ENCODE data around the genes ADGRL3, GNRHR, STATH, PRR27, ODAM and DCK.

GRCh38 chr4:61200243-61200816, at the start of gene ADGRL3:
Gene ADGRL3, plus strand, starts transcription at chr4:61200326.
- RRBS, result 2% methylated on average over 20 of the region's 71 CpGs

GRCh38 chr4:67754160-67754659, at the start of gene GNRHR:
Gene GNRHR, minus strand, starts transcription at chr4:67754388.
- RRBS, result no CpG with 5 or more reads among the region's 6 CpGs

DNA sequence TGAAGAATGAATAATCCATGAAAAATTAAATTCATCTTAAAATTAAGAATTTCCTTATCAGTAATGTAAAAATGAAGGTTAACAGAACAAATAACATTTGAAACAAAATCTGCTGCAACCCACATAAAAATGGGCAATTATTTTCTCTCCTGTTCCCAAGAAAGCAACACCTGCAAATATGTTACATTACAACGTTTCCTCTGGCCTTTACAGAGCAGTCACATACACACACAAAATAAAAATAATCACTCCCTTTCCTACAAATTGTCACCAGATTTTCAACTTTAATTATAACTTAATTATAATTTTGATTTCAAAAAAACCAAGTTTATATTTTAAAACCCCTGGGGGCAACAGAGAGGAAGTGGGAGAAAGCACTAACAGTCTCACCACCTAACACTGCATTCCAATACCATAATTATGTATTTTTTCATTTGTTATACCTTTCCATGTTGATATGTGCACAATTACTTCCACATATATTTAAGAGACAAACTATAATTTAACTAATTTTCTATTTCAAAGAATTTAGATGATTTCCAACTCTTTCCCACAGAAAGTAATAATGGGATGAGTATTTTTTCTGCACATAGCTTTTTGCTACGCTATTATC, 21.7 kb downstream of the YTHDC1 start:
- RRBS, result no CpG with 5 or more reads among the region's 2 CpGs

DNA sequence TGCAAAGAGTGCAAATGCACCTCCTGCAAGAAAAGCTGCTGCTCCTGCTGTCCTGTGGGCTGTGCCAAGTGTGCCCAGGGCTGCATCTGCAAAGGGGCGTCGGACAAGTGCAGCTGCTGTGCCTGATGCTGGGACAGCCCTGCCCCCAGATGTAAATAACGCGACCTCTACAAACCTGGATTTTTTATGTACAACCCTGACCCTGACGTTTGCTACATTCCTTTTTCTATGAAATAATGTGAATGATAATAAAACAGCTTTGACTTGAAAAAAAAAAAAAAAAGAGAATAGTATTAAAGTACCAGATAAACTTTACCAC, 26.5 kb upstream of the YTHDC1 start:
- RRBS, result no CpG with 5 or more reads among the region's 5 CpGs

GRCh38 chr4:68905543-68906408, 45.8 kb downstream of the UGT2A3 start:
- RRBS, result no CpG with 5 or more reads among the region's 5 CpGs

DNA sequence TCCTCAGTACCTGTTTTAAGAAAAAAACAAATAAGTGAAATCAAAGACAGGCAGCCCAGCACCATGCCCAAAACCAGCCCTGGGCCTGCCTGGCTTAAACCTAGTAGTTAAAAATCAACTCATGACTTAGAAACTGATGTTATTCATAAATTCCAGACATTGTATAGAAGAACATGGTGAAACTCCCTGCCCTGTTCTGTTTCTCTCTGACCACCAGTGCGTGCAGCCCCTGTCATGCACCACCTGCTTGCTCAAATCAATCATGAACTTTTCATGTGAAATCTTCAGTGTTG, 39.4 kb upstream of the UGT2B7 start:
- RRBS, result no CpG with 5 or more reads among the region's 1 CpG

DNA sequence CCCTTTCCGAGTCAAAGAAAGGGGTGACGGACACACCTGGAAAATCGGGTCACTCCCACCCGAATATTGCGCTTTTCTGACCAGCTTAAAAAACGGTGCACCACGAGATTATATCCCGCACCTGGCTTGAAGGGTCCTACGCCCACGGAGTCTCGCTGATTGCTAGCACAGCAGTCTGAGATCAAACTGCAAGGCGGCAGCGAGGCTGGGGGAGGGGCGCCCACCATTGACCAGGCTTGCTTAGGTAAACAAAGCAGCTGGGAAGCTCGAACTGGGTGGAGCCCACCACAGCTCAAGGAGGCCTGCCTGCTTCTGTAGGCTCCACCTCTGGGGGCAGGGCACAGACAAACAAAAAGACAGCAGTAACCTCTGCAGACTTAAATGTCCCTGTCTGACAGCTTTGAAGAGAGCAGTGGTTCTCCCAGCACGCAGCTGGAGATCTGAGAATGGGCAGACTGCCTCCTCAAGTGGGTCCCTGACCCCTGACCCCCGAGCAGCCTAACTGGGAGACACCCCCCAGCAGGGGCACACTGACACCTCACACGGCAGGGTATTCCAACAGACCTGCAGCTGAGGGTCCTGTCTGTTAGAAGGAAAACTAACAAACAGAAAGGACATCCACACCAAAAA, 11.3 kb upstream of the UGT2A1 start:
- RRBS, result no CpG with 5 or more reads among the region's 18 CpGs

GRCh38 chr4:69825506-69825878, 34.5 kb downstream of the SULT1E1 start:
- RRBS, result no CpG with 5 or more reads among the region's 11 CpGs

- RRBS, result no CpG with 5 or more reads among the region's 2 CpGs
Observed at GRCh38 chr4:69995478-69995799, 327 bp upstream of the STATH start.

- RRBS, result no CpG with 5 or more reads among the region's 2 CpGs
Observed at GRCh38 chr4:69995800-69996182, at the start of gene STATH. Gene STATH, plus strand, starts transcription at chr4:69995966.

DNA sequence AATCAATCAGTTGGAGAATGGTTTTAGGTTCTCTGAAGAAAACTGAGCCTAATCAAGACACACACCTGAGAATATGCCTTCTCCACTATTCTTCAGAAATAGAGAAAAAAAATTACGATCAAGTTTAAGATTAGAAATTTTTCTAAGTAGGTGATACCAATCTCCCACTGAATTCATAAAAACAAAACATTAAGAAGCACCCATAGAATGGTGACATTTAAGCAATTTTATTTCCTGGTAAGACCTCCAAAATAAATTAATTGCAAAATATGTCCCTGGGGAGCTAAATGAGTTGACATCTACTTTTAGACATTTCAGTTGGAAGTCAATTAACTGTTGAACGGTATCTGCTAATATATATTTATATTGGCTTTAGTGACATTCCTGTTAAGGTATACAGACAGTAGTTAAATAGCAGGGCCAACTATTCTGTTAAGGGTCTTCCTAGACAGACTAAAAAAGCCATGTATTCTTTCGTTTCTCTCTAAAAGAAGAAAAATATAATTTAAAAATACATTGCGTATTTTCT, at the start of gene PRR27:
PRR27 (plus strand) TSS at position 435 of the 529 bp plus-strand sequence.
- RRBS, result no CpG with 5 or more reads among the region's 4 CpGs

DNA sequence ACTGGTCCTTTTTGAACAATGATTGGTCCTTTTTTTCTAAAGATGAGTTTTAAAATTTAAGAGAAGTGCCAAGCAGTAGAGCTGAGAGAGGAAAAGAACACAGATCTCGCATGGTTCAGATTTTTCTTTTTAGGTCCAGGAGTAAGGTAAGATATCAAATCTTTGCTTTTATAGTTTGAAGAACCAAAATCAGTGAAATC, at the start of gene ODAM:
ODAM (plus strand) TSS at position 78 of the 200 bp plus-strand sequence.
- RRBS, result no CpG with 5 or more reads among the region's 1 CpG

GRCh38 chr4:70689370-70689721, 1.0 kb downstream of the UTP3 start:
- RRBS, result no CpG with 5 or more reads among the region's 5 CpGs

DNA sequence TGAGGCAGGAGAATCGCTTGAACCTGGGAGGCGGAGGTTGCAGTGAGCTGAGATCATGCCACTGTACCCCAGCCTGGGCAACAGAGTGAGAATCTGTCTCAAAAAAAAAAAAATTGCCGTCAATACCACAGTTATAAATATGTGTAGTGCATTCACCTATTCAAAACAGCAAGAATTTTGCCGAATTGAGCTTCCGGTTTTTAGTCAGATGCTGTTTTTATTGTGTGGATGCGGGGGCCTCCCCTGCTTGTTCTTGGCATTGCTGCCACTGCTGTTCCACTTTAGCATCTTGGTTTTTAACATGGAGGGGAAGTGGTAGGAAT, 25.2 kb downstream of the MOB1B start:
- RRBS, result no CpG with 5 or more reads among the region's 6 CpGs

DNA sequence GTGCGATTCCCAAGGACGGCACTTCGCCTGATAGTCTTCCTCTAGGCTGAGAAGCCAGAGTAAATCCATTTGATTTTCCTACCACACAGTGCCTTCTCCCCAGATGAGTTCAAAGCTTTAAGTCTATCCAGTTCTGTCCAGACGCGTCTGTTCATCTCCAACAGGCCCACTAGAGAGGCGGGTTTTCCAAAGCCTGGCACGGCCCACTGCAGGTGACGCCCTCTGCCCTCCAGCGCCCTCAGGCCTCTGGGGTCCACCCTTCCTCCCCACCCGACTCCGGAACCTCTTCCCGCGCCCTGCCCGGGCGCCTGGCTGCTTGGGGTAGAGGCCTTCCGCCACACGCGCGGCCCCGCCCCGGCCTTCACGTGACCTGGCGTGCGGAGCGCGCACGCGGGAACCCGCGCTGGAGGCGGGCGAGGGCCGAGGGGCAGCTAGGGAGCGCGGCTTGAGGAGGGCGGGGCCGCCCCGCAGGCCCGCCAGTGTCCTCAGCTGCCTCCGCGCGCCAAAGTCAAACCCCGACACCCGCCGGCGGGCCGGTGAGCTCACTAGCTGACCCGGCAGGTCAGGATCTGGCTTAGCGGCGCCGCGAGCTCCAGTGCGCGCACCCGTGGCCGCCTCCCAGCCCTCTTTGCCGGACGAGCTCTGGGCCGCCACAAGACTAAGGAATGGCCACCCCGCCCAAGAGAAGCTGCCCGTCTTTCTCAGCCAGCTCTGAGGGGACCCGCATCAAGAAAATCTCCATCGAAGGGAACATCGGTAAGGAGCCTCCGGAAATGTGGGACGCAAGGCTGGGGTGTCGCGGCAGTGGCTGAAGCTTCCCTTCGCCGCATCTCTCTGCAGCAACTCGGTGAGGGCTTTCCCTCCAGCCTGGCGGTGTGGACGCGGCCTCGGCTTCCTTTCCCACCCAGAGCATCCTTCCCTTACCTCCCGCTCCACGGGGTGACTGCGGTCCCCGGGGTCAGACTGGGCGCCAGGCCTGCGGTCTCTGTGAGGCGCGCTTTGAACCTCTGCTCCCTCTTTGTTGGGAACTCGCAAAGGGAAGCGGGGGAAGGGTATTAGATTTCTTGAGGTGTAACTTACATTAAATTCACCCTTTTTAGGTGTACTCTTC, at the start of gene DCK:
DCK (plus strand) TSS at position 479 of the 1,111 bp plus-strand sequence.
- RRBS, result 1% methylated on average over 18 of the region's 85 CpGs

GRCh38 chr4:70995870-70996496, 2.5 kb downstream of the DCK start:
- RRBS, result no CpG with 5 or more reads among the region's 7 CpGs

GRCh38 chr4:71614724-71615339, 169.0 kb downstream of the GC start:
- RRBS, result no CpG with 5 or more reads among the region's 3 CpGs

GRCh38 chr4:73115548-73116140, 46.1 kb upstream of the COX18 start:
- RRBS, result no CpG with 5 or more reads among the region's 3 CpGs

GRCh38 chr4:73345249-73346033, 58.6 kb upstream of the ALB start:
- RRBS, result no CpG with 5 or more reads among the region's 4 CpGs

DNA sequence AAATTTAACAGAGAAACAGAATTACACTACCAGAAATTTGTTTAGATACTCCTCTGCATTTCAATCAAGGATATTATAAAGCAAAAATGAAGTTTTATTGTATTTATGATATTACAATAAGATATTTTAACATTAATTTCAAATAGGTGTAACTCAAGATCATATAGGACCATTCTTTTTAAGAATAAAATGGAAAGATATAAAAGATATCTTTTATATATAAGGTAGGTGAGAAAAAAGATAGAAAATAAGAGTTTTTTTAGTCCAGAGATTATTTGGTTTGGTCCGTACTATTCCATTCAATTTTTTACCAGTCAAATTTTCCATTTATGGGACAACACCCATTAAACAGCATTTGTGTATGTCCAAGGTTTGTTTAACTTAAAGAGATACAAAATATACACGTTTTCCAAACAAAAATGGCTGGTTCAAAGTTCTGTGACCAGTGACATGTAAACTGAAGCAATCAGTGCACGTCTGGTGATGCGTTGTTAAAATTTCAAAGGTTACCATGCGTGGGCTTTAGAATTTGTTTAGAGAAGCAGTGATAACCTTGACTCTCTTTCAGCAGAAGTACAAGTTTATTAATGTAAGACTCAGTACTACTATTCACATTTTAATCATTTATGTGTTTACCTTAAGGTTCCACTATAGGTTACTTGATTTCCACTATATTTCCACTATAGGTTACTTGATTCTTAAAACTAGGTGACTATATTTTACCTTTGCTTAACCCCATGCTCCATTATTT, 25.3 kb upstream of the ALB start:
- RRBS, result no CpG with 5 or more reads among the region's 5 CpGs